Mesenchymal stem cell of Wharton's jelly (primary cell): ENCODE results near the gene DCP1B.

DNA sequence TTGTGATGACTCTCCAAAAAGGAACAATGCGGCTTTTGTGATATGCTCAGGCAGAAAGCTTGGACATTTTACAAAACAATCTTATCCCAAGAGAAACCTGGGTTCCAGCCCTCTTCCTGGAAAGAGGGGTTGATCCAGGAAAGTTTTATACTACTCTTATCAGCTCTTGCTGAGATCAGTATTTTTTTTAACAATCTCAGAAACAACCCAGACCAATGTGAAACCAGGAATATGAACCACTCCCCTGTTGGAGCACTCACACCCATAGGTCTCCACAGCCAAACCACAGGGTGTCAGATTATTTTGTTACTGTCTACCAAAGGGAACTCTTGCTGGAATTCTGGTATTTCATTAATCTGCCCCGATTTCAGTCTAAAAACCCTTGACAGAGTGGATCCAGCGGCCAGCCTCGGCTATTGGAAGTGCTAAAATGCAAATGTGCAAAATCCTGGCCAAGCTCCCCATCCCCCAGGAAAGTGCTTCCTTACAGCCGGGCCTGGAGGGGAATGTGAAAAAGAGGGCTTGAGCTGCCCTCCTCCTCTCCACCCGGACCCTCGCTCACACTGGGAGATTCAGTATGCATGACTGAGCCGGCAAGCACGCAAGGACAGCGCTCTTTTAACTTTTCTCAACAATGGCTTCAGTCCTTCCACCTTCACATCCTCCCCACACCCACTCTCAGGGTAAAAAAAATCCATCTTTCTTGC, 4.0 kb downstream of the FBXL14 start:
- CAGE, long polyA plus RNA, result no peak

GRCh38 chr12:1591122-1591584, 3.2 kb downstream of the FBXL14 start:
- CAGE, long polyA plus RNA, result no peak

GRCh38 chr12:1695212-1695980, 4.5 kb downstream of the ADIPOR2 start:
- CAGE, long polyA plus RNA, result no peak

DNA sequence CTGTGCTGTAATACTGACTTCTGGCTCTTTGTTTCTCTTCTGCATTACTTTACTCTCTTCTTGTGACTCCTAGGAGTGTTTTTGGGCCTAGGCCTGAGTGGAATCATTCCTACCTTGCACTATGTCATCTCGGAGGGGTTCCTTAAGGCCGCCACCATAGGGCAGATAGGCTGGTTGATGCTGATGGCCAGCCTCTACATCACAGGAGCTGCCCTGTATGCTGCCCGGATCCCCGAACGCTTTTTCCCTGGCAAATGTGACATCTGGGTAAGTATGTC, 36.6 kb upstream of the LRTM2 start:
- CAGE, long polyA plus RNA, result no peak

- CAGE, long polyA plus RNA, result no peak
Observed at GRCh38 chr12:2003595-2004797, at the start of gene DCP1B. Gene DCP1B, minus strand, starts transcription at chr12:2004457.

GRCh38 chr12:2187000-2187595, 134.3 kb downstream of the CACNA1C start:
- CAGE, long polyA plus RNA, result no peak

- CAGE, long polyA plus RNA, result no peak
Observed at GRCh38 chr12:2190830-2191131, 138.0 kb downstream of the CACNA1C start.

GRCh38 chr12:2301977-2302323, 249.2 kb downstream of the CACNA1C start:
- CAGE, long polyA plus RNA, result no peak

DNA sequence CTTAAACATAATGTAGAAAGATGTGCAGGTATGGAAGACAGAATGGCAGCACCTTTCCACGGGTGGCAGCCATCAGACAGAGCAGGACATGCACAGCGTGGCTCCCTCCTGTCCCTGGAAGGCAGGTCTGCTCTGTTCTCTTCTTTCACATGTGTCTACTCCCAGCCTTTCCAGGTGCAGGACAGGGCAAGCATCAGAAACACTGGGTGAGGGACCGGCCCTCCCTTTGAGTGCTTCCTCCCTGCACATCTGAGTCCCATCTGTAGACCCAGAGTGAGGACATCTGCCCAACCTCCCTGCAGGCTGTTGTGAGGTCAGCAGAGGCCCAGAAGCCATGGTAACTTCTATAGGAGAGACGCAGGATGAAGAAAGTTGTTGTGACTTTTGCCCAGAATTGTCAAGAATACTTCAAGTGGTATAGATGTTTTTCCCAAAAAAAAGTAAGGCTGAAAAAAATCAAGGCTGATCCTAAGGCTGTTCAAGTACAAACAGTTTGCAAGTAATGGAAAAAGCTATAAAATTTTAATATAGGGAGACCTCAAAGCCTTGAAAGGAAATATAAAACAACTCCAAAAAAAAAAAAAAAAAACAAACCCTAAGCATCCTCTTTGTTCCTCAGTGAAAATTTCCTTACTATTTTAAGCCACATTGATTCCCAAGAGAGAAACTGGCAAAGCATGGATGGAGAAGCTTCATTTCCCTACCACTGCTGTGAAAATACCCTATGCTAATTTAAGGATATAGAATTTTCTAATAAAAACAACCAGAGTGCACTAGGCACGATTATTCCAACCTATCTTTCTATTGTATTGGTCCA, 282.9 kb downstream of the CACNA1C start:
- CAGE, long polyA plus RNA, result no peak

- CAGE, long polyA plus RNA, result no peak
Observed at GRCh38 chr12:2428863-2429192, 365.9 kb upstream of the FKBP4 start.

GRCh38 chr12:2613747-2614330, 180.9 kb upstream of the FKBP4 start:
- CAGE, long polyA plus RNA, result no peak

DNA sequence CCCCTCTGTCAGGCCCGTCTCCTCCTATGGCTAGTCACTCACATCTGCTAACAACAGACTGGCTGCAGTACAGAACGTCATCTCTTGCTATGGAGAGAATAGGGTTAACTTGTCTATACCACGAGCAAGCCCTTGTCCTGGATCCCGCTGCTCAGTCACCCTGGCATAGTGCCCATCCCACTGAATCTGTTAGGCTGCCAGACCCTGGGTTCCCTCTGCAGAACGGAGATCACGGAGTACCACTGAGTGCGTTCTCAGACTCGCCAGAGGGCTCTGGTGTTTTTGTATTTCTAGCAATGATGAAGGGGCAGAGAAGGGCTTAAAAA, 6.2 kb upstream of the NRIP2 start:
- CAGE, long polyA plus RNA, result no peak

GRCh38 chr12:2858301-2858866, 1.5 kb upstream of the TEX52 start:
- CAGE, long polyA plus RNA, result no peak

DNA sequence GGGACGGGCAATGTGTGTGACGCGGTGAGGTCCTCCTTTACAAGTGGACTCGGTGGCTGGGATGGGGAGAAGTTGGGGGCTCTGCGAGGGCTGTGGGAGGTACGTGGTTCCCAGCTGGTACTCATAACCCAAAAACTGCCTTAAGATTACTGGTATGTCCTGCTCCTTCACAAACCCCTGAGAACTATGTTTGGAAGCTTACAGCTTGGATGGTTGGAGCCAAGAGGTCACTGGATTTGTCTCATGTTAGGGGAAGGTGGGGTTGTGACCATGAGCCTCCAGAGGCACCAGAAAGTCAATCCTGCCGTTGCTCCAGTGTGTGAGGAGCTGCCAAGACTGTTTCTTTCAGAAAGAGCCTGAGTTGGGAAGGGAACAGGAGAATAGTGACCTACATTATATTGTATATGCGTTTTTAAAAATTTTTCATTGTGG, 33.5 kb downstream of the TEAD4 start:
- CAGE, long polyA plus RNA, result no peak

DNA sequence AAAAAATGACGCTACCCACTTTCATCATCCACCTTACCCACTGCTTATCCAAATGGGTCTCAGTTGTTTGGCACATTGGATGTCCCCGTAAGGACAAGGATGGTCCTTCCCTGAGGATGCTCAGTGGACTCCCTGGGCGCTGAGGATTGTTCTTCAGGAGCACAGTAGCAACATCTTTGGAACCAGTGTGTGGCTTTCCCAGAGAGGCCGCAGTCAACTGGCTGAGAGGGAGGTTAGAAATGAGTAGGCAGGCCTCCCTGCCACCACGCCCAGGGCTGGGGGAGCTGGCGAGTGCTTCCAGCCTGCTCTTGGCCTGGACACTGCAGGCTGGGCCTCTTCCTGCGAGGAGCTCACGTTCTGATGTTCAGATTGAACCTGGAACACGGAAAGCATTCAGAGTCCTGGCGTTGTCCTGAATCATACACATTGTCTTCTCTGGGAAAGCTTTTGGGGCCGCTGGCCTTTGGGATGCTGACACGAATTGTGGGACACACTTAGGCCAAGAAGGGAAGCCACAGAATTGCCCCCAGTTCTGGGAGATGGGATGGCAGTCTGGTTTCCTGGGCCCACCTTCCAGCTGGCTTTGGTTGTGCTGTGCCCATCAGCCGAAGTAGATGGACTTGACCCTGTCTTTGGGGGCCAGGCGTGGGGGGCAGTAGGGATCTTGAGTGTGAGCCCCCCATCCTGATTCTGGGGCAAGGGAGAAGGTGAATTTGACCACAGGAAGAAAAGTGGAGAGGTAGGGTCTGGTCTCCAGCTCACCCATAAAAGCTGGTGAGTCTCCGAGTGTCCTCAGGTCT, 15.7 kb downstream of the TSPAN9 start:
- CAGE, long polyA plus RNA, result no peak

GRCh38 chr12:3106601-3107898, 29.9 kb downstream of the TSPAN9 start:
- CAGE, long polyA plus RNA, result no peak

GRCh38 chr12:3117054-3118002, 40.1 kb downstream of the TSPAN9 start:
- CAGE, long polyA plus RNA, result no peak

DNA sequence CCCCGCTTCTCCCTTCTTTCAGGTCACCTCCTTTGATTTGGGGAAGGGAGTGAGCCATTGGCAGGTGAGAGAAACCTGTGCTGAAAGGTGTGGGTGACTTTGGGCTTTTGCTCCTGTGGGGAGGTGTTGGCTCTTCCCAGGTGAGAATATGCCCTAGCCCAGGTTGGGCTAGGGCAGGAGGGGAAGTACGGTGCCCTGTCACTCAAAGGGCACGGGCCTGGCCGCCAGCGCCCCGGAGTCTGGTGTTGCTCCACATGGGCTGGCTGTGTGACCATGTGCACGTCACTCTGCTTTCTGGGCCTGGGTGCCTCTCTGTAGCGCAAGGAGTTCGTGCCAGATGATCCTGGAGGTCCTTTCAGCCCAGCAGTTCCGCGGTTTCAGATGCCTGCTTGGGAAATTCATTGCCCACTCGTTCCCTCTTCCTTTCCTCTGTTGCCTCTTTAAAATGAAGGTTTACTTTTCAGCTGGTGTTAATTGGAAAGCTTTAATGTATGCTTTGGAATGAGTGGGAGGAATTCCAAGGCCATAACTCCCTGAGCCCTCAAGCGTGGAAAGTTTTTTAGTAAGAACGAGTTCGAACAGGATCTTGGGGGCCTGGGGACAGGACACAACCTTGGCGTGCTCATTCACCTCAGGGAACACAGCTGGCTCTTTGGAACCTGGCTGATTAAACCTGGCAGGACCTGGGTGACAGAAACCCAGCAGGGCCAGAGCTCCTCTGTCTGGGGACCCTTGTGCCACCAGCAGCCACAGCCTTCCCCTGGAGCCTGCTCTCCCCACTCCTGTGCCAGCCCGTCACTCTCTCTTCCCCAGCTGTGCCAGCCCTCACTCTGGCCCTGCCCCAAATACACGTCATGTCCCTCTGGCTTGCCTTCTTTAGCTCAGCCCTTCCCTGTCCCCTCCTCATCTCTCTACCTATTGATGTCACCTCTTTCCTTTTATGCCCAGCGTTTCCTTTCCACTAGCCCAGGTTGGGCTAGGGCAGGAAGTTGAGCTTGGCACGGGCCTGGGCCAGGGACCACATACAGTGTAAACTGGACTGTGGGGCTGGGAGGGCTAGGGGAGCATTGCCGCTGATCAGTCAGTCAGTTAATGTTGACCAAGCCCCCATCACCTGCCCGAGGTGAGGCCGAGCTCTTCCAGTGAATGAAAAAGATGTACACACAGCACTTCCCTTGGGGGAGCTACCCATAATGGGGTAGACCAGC, 42.9 kb downstream of the TSPAN9 start:
- CAGE, long polyA plus RNA, result no peak

GRCh38 chr12:3140367-3140901, 63.3 kb downstream of the TSPAN9 start:
- CAGE, long polyA plus RNA, result no peak

GRCh38 chr12:3185546-3186012, 108.4 kb downstream of the TSPAN9 start:
- CAGE, long polyA plus RNA, result no peak